Measurements from ENCODE around the genes CNPY3, KLC4 and TTBK1.

GRCh38 chr6:42572386-42573026, 8.7 kb downstream of the UBR2 start:
- PRO-cap, result no peak

DNA sequence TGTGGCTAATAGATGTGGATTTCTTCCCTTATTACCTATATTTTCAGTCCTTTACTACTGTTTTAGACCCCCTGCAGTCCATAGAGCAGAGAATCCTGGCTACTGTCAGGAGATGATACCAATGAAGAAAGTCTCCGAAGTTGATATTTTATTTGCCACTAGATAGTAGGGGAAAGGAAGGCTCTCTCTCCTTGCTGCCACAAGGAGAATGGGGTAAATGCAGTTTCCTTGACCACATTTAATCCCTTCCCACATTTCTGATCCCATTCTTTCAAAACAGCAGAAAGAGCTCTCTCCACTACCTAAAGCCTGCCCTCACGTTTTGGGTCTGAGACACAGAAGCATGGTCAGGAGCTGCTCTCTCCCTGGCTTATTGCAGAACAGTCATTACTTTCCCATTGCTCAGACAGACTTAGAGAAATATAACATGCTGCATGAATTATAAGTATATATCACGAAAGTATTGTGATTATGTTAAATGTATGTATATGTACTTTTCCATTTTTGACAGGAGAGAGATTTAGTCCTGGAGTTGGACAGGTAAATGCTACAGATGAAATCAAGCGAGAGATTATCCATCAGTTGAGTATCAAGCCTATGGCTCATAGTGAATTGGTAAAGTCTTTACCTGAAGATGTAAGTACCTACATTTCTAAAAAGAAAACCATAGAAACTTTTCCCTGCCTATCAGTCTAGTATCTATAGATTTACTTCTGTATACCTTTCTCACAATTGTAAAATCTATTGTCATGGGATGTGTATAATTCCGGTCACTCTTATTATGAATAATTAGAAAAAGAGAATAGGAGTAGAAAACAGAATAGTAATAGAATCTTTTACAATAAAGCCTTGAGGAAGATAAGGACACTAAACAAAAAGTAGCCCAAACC, 77.2 kb downstream of the PRPH2 start:
- PRO-cap, result no peak

DNA sequence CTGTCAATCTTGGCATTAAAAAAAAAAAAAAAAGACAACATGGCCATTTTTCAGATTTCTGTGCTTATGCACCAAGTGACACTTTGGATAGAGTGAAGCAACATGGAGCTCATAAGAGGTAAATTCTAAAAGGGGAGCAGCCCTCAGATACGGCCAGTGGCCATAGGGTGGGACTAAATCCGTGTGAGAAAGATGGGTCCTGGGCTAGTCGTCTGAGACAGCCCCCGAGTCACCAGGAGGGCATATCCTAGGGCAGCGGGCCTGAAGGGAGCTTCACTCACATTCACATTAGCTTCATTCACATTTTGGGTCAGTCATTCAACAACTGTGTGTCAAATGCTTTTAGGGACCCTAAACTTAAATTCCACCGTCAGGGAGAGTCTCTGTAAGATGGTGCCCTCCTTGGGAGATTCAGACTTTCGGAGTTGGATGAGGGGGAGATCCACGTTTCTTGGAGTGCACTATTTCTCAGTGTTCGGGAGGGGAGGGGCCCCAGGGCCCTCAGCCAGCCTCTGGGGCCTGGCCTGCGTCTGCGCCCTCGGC, 24.5 kb downstream of the PRPH2 start:
- PRO-cap, result no peak

DNA sequence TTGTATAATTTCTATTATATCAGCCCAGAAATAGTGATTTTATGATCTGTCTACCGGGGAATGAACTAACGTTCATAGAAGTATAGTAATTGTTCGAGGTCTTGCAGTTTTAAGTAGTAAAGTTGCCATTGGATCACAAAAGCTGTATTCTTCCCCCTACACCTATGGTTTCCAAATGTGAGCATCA, 2.6 kb downstream of the BICRAL start:
- PRO-cap, result no peak

- PRO-cap, result no peak
Measured at GRCh38 chr6:42786227-42786563, 4.3 kb downstream of the BICRAL start.

- PRO-cap, result no peak
Measured at GRCh38 chr6:42820649-42821732, 39.1 kb downstream of the BICRAL start.

- PRO-cap, result no peak
Measured at GRCh38 chr6:42901469-42902208, 11.0 kb upstream of the C6orf226 start.

DNA sequence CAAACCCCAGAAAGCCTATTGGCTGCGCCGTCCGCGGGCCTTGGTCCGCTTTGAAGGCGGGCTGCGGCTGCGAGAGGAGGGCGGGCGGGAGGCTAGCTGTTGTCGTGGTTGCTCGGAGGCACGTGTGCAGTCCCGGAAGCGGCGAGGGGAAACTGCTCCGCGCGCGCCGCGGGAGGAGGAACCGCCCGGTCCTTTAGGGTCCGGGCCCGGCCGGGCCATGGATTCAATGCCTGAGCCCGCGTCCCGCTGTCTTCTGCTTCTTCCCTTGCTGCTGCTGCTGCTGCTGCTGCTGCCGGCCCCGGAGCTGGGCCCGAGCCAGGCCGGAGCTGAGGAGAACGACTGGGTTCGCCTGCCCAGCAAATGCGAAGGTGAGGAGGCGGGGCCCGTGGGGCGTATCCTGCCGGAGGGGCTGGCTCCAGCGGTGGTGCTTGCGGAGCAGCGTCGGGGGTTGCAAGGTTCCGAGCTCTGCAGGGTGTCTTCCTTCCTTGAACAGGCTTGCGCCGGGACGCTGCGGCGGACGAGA, at the start of gene CNPY3:
CNPY3 (plus strand) TSS at position 127 of the 523 bp plus-strand sequence.
- PRO-cap, result bidirectional peak, plus-strand start at position 129 of the sequence, minus-strand start outside the sequence

DNA sequence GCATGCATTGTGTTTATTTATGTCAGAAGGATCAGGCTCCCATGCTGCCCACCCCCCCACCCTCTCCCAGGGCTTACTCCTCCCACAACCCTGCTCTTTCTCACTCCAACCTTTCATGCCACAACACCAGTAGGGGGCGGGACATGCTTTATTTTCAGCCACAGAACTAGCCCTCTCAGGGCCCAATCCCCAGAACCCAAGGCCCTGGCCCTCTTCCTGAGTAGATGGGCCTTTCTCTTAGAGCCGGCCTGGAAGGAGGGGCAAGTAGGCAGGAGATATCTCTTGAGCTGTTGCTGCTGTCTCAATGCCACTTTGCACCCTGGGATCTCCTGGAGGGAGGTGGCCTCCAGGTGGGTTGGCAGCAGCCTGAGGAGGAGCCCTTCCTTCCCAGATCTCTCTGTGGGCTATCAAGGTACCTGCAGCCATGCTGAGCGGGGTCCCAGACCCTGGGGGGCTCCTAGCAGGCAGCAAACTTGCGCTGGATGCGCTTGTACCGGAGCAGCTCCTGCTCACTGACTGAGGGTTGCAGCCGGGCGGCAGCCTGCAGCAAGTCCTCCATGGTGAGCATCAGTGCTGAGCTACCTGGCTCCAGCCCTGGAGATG, 3.4 kb downstream of the GNMT start:
- PRO-cap, result no peak

GRCh38 chr6:43020945-43021277, 512 bp upstream of the RRP36 start:
- PRO-cap, result no peak

DNA sequence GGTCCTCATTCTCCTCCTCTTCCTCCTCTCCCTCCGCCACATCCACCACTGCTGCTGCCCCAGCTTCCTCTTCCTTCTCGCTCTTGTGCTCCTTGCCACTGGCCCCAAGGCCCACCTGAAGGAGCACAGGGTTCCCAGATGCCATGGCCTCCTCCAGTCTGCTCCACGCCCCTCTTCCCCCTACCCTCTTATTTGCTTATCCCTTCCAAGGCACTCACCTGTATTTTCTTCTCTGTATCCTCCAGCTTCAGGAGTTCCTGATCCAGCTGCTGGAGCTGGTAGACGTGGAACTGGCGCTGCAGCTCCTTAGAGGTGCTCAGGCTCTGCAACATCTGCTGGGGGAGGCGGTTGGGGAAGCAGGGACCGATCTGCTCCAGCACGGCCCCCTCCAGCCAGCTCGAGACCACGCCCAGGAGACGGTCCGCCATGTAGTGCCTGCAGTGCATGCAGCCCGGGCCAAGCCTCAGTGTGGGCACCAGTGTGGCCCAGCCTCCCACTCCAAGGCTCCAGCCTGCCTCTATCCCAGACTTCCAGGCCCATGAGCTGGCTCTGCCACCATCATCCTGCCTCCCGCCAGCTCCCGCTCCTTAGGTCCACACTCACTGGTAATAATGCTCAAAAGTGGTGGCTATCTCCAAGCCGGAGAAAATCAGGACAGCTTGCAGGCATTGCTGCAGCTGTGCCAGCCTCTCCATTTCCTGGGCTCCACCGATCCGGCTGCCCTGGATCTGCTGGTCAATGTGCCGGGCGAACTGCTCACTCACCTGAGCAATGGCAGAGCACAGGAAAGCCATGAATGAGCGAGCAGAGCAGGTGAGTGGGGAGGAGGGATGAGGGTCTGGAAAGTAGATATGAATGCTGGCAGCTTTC, 13.1 kb downstream of the CUL7 start:
- PRO-cap, result no peak

DNA sequence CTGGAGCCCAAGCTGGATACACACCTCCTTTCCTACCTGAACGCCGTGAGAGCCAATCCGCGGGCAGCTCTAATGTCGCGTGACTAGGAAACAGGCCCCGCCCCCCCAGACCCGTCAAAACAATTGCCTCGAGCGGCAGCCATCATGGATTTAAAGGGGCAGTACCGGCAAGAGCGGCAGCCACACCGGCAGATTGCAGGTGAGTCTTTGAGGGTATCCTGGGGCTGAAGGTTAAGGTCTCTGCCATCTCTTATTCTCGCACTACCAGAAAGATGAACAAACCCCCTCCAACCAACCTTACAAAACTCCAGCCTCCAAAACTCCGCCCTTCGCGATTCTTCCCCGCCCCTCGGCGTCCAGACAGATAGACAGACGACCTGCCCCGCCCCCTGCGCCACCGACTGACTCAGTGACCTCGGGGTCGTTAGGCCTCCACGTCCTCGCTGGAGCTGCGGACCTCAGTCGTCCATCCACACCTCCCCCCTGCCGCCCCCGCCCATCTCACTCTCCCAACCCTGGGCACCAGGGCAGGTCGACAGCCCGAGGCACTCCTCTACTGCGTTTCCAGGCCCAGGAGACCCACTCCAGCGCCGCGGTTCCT, at the start of gene KLC4:
KLC4 (plus strand) TSS at position 145 of the 601 bp plus-strand sequence.
- PRO-cap, result bidirectional peak, plus-strand start at position 145 of the sequence, minus-strand start outside the sequence; unidirectional peak, plus-strand start at position 409 of the sequence; unidirectional peak, plus-strand start at position 435 of the sequence

- PRO-cap, result no peak
Measured at GRCh38 chr6:43062527-43063118, 3.2 kb downstream of the KLC4 start.

DNA sequence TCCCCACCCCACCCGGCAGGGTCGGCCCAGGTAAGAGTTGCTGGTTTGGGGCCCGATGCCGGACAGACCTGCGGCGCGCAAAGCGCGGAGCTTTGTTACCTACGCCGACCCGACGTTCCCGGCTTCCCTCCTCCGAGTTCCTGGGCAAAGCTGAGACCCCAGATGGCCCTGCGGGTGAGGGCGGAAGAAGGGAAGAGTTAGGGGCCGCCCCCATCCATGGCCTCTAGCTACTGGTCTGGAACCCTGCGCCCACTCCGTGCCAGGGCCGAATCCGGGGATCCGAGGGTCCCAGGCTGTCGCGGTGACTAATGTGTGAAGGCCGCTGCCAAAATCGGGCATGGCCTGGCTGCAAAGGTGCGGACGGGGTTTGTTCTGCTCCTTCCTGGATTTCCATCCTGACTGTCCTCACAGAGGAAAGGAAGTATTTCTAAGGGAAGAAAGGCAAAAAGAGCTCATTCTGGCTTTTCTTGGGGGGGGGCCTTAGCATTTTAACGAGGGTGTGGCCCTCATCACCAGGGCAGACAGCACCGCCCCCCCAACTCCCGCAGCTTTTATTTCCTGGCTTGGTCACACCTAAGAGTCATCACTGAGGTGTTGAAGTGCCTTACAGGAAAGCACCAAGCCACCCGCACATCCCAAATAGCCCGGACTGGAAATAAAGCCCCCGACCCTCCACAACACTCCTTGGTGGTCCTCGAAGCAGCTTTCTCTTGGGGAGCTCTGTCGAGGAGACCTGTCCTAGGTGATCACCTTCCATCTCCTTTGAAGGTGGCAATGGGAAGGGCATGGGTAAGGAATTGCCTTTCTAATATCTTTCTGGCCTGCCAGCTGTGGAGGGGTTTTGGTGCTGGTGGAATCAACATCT, 1.1 kb downstream of the PTK7 start:
- PRO-cap, result no peak

GRCh38 chr6:43174145-43174700, 3.2 kb downstream of the SRF start:
- PRO-cap, result bidirectional peak, plus-strand start at chr6:43174424, minus-strand start at chr6:43174363; bidirectional peak, plus-strand start at chr6:43174851, minus-strand start at chr6:43174652

DNA sequence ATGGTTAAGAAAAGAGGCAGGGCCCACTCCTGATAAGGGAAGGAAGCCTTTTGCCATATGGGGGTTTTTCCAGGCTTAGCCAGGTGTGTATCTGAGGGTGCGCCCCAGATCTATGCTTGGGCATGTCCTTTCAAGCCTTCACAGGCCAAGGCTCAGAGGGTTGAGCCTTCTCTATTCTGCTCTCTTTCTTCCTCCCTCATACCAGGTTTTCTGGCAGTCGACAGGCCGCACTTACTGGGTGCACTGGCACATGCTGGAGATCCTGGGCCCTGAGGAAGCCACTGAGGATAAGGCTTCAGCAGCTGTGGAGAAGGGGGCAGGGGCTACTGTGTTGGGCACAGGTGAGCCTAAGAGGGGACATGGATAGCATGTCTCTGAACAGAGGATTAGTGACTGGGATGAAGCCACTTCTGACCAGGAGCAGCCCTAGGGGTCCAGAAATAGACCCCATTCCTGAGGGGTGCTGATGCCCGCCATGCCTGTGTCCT, 4.8 kb downstream of the CUL9 start:
- PRO-cap, result no peak

- PRO-cap, result no peak
Measured at GRCh38 chr6:43204949-43205519, 23.0 kb downstream of the CUL9 start.

GRCh38 chr6:43243053-43243791, at the start of gene TTBK1:
Gene TTBK1 (plus strand): TSS chr6:43243481.
- PRO-cap, result no peak

DNA sequence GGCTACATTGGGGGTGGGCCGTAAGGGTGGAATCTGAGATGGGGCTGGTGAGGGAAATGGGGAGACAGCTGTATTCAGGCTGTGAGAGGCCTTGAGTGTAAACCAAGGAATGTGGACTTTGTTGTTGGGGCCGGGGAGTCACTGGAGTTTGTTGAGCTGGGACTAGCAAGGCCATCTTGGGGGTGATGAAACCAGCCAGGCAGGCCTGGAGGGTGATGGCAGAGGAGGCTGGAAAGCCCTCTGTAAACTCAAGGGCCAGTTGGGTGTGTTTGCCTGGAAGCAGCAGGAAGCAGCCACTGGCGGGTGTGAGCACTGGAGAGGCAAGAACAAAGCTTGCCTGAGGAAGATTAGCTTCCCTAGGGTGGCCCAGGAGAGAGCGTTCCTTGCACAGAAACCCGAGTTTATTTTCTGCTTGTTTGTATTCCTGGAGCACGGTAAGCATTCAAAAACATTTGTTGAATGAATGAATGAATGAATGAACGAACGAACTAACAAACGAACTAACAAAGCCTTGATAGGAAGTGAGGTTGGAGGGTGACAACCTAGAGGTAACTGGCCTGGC, 18.9 kb downstream of the TTBK1 start:
- PRO-cap, result no peak

GRCh38 chr6:43265431-43266040, 22.3 kb downstream of the TTBK1 start:
- PRO-cap, result no peak

Measured in trachea (tissue), 1 donor.